Lower leg skin (tissue), 2 donors: ENCODE measurements around a stretch of chr15.

GRCh38 chr15:95287527-95288343, 1042.8 kb upstream of the NR2F2 start:
- PRO-cap = no peak
- RAMPAGE, long total RNA, 2 experiments = no peak in any of the 2 experiments

- PRO-cap = no peak
- RAMPAGE, long total RNA, 2 experiments = no peak in any of the 2 experiments
These were observed 1004.9 kb upstream of the NR2F2 start for GRCh38 chr15:95325601-95326003.

DNA sequence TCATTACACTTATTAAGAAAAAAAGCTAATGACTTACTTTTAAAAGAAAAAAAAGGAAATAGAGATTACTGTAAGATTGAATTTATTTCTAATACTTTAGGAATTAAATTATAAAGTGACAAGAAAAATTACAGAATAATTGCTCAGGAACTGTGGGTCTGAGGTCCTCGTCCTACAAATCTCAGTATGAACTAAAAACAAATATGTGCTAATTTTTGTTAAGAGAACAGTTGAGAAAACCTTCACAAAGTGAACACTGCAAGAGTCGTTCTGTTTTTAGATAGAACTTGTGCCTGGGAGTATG, 860.1 kb upstream of the NR2F2 start:
- PRO-cap = no peak
- RAMPAGE, long total RNA, 2 experiments = no peak in any of the 2 experiments

DNA sequence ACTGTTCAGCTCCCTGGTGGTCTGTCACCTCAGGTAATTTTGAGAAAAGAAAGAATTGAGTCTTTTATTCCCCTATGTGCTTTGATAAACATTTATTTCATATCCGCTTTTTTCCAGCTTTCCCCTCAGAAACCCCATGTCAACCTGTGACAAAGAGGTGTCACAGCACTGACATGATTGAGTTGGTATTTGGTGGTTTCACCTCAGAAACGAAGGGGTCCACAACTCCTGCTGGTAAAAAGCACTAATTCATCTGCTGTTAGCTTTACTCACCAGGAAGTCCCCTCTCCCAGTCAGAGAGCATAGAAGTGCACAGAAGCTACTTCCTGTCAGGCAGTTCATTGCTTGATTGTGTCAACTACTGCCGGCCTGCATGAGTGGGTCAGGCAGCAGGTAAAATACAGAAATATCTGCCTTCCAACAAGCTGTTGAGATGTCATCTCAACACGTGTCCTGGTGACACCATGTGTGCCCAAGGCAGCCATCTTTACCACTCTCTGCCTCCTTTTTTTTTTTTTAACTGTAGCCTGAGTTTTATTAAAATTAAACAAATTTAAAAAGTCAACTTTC, 596.6 kb upstream of the NR2F2 start:
- PRO-cap = no peak
- RAMPAGE, long total RNA, 2 experiments = no peak in any of the 2 experiments

GRCh38 chr15:96052699-96053167, 277.8 kb upstream of the NR2F2 start:
- PRO-cap = no peak
- RAMPAGE, long total RNA, 2 experiments = no peak in any of the 2 experiments

DNA sequence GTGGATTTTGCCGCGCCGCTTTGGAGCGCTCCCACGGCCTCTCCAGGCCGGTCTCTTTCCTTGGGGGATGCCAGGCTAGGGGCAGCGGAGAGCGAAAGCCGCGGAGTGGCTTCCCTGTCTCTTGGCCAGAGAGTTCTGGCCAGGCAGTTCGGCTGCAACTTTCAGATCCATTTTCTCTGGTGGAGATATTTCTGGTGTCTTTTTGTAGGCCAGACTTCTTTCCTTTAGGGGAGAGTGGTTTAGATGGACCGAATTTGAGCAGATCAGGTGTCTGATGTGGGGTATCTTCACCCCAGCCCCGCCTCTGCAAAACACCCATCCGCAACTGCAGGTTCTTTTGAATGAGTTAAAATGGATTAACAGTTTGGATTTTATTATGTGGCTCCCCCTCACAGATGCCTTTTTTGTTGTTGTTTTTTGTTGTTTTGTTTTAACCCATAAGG, 15.6 kb downstream of the NR2F2 start:
- PRO-cap = no peak
- RAMPAGE, long total RNA, 2 experiments = no peak in any of the 2 experiments

GRCh38 chr15:96353165-96353523, 22.6 kb downstream of the NR2F2 start:
- PRO-cap = no peak
- RAMPAGE, long total RNA, 2 experiments = no peak in any of the 2 experiments

DNA sequence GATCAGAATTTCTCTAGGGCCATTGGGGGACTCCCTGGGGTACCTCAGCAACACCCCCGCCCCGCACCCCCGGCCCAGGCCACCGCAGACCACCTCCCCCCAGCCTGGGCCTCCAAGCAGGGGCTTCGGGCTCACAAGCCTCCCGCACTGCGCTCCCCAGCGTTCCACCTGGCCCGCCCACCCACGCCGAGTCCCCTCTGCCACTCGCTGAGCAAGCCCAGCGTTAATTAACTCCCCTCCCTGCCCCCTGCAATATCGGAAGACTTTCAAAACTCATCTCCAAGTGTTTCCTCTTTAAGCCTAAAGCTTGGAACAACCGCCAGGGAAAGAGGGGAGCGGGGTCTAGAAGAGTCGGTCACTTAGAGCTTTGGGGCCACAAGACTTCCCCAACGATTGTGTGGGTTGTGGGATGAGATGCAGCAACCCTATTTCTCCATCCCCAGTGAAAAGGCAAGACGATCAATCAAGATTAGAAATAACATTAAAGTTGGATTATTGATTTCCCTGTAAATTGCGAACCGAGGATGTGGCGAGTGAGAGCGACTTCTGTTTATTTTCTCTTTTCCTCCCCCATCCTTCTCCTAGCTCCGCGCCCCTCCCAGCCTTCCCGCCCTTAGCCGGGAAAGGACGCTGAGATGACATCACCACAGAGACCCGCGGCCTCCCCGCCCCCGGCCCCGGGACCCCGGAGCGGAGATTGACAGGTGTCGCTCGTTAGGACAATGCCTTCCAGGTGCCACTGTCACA, 30.2 kb downstream of the NR2F2 start:
- PRO-cap = no peak
- RAMPAGE, long total RNA, 2 experiments = no peak in any of the 2 experiments

DNA sequence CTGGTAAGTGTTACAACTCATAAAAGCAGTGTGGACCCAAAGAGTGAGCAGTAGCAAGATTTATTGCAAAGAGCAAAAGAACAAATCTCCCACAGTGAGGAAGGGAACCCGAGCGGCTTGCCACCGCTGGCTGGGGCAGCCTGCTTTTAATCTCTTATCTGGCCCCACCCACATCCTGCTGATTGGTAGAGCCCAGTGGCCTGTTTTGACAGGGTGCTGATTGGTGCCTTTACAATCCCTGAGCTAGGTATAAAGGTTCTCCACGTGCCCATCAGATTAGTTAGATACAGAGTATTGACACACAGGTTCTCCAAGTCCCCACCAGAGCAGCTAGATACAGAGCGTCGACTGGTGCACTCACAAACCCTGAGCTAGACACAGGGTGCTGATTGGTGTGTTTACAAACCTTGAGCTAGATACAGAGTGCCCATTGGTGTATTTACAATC, 160.8 kb downstream of the NR2F2 start:
- PRO-cap = no peak
- RAMPAGE, long total RNA, 2 experiments = no peak in any of the 2 experiments

GRCh38 chr15:96896952-96897410, 566.5 kb downstream of the NR2F2 start:
- PRO-cap = no peak
- RAMPAGE, long total RNA, 2 experiments = no peak in any of the 2 experiments

GRCh38 chr15:97295680-97296557, 664.6 kb upstream of the ARRDC4 start:
- PRO-cap = no peak
- RAMPAGE, long total RNA, 2 experiments = no peak in any of the 2 experiments

GRCh38 chr15:97319395-97319826, 641.1 kb upstream of the ARRDC4 start:
- PRO-cap = no peak
- RAMPAGE, long total RNA, 2 experiments = no peak in any of the 2 experiments

DNA sequence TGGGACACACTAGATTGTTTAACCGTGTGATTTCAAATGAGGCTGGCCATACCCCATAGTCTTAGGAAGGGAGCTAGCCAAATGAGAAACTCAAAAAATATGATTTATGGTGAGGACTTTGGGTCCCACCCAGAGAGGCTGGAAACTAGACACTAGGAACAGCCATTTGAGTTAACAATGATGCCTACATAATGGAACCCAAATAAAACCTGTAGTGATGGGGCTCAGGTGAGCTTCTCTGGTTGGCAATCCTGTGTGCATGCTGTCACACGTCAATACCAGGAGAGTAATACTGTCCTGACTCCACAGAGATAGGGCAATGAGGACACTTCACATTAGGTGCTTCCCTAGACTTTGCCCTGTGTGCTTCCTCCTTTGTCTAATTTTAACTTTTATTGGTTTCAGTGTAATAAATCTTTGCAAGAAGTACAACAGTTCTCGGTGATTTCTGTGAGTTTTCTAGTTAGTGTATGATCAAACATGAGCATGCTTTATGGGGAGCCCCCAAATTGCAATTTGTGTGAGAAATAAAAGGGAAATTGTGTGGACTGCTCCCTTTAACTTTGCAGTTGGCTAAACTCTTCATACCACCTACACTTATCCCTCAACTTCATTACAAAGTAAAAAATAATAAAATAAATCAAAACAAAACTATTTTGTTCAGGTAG, 281.8 kb upstream of the ARRDC4 start:
- PRO-cap = no peak
- RAMPAGE, long total RNA, 2 experiments = no peak in any of the 2 experiments

GRCh38 chr15:97969823-97970100, 9.3 kb downstream of the ARRDC4 start:
- PRO-cap = no peak
- RAMPAGE, long total RNA, 2 experiments = start-site peak on the plus strand in 1 of 2 experiments, at chr15:97969882-97969956 at its widest, 17 reads per replicate

DNA sequence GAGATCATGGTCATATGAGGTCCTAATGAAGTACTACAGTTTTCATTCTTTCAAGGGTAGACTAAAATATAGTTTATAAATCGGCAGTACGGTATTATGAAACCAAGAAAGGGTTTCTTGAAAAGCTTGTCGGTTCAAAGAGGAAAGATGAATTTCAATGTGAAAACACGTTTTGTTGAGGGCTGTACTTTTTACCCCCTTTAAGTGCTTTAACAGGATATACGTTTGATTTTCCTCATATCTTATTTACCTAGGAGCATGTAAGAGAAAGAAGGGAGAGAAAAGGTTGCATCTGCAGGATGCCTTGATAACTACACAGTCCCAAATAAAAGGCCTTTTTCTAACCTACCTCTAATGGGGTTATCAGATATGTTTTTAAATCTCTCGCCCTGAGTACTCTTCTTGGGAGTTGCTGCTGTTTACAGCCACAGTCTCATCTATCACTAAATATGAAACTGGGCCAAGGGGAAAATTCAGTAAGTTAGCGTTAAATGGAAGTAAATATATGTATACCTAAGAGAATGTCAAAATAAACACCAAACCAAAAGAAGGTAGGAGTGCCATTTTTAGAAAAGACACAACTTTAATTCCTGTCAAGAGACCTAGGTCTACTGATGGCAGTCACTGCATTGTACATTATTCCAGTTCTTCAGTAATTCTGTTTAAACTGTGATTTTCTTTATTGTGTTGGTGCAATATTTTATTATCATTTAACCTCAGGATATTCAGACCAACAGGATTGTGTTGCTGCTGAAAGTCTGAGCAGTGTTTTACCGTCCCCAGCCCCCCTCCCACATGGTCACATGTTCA, 11.4 kb downstream of the ARRDC4 start:
- PRO-cap = no peak
- RAMPAGE, long total RNA, 2 experiments = no peak in any of the 2 experiments

DNA sequence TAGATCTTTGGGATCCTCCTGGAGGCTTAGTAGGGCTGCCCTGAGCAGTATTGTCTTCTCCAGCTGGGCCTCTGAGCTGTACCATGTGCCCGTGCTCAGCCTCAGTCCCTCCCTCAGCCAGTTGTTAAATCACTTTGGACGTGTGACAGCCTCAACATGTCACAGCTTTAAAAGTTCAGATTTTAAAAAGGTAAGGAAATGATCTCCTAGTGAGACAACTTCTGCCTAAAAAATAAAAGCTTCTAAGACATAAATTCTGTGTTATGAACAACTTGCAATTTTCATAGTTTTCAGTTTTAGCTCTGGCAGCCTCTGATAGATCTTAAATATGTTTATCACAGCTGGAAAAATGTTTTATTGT, 35.6 kb downstream of the IGF1R start:
- PRO-cap = no peak
- RAMPAGE, long total RNA, 2 experiments = no peak in any of the 2 experiments

DNA sequence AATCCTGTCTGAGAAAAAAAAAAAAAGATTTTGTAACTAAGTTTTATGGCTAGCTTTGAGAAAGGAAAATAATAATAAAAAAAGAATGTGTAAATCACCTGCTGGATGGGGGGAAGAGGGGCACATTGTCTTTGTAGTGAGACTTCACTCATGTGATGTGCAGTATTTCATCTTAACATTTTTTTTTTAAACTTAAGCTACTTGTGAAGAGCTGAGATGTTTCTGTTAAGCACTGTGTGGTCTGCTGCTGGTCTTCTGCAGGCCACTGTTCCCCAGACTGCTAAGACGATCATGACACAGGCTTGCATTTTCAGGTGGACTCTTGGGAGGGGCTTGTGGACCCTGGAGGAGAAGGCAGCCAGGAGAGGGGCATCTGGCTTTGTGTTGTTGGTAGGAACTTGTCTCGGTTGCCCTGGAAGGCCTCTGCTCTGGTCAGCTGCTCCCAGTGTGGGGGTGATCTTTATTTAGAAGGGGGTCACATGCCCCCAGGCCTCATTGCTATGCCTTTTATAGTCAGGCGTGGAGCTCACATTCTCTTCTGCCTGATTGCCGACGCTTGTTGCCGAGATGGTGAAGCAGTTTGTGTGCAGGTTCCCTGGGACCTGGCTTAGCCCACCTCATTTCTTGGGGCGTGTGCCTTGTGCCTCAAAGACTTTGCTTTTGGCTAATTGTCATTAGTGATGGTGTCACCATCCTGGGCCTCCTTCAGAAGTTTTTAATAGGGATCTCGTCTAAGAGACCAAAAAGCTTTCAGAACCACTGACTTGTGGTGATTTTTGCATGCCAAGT, 66.5 kb downstream of the IGF1R start:
- PRO-cap = no peak
- RAMPAGE, long total RNA, 2 experiments = no peak in any of the 2 experiments

DNA sequence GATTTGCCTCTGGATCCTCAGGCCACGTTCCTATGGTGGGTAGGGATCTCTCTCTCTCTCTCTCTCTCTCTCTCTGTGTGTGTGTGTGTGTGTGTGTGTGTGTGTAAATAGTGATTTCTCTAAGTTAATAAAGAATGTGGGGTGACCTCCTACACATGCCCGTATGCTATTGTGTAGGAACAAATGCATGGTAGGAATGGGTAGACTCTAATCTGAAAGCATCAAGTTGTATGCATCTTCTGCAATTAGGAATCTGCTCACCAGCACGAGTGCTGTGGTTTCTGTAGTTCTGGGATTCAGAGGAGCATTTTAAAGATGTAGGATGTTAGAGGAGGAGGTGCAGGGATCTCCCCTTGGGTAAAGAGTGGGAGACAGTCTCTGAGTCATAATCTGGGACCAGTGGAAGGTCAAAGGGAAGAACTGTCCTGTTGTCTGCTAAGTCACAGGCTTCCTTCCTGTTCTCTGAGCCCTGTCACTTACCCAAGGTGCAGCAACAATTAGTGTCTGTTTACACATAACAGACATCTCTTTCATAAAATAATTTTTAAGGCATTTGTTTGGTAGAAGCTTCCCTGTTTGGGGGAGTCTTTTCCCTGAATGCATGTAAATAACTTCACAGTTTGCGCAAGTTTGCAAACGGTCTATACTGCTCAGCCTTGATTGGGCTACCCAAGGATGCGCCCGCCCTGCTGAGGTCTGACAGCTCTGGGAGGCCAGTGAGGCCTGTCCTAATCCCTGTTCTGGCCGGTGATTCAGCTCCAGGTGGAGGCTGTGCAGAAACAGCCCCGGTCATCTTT, 139.8 kb downstream of the IGF1R start:
- PRO-cap = no peak
- RAMPAGE, long total RNA, 2 experiments = no peak in any of the 2 experiments

DNA sequence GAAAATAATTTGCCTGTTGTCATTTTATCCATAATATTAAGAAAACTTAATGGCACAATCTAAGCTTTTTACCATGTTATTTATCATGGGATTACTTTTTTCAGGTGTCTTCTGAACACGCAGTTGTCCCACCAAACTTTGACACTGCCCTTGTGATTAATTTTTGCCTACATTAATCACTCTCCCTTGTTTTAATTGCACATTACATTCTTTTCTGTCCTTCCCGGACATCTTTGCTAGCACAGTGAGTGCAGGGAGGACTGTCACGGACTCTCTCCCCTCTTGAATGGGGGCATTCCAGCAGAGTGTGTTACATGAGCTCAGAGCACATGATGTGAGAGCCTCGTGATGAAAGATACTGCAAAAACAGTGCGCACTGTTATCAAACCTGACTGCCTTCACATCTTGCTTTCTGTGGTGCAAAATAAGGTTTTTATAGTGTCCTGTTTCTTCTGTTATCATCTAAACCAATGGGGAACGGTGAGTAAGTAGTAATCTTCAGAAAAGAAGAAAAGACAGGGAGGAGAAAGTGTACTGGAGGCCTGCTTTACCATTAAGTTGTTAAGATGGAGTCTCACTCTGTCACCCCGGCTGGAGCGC, 167.6 kb downstream of the PGPEP1L start:
- PRO-cap = no peak
- RAMPAGE, long total RNA, 2 experiments = no peak in any of the 2 experiments

DNA sequence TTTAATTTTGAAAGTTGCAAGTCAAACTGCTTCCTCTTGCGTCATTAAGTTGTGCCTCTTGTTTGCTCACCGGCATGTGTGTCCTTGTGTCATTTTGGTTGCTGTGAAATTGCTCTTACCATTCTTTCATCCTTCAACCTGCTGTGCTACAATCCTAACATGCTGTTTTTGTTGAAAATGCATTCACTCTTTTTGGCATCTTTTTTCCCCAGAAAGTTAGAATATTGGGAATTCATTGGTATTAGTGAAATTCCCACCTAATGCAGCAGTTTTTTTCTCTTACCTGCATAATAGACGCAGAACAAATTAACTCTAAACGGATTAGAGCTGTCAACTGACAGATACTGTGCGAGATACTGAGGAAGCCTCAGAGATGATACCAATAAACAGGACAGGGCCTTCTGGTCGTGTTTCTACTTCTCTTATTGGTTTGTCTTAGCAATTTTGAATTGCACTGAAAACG, 164.5 kb downstream of the PGPEP1L start:
- PRO-cap = no peak
- RAMPAGE, long total RNA, 2 experiments = no peak in any of the 2 experiments